M059J (cell line): ENCODE data around the gene R3HDM1.

GRCh38 chr2:133657521-133658141 is 89.4 kb upstream of the NCKAP5 start:
- RAMPAGE, long total RNA, result no peak

DNA sequence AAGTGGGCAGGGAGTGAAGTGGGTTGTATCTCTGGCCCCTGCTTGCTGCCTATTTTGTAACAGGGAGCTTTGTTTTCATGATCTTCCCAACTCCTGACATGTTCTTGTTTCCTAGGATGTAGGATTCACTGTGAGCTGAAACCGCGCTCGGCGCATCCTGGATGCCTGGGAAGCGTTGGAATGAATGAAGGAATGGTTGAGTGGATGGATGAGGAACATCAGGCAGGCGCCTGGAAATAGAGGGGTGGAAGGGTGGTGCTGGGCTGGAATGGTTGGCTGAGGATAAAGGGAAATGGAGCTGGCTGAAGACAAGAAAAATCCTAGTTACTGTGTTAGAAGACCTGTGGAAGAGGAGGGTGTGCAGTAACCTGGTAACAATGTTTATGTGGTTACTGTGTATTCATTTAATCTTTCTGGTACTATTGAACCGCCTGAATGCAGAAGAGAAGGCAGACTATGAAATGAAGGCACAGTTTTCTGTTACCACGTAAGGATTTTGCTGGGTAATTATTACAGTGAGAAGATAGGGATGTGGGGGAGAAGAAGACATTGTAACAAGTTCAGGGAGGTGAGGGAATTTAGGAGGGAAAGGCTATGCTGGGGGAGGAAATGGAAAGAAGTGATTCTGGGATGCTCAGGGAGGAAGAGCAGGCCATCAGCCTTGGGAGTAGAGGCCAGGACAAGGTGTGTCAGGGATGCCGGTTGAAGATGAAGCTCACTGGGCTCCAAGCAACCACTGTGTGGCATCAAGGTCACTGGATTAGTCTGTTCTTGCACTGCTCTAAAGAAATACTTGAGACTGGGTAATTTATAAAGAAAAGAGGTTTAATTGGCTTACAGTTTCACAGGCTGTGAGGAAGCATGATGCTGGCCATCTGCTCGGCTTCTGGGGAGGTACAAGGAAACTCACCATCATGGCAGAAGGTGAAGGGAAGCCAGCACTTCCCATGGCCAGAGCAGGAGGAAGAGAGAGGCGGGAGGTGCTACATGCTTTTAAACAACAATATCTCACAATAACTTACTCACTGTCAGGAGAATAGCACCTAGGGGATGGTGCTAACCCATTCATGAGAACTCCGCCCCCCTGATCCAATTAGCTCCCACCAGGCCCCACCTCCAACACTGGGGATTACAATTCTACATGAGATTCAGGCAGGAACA is 110.1 kb upstream of the MGAT5 start:
- RAMPAGE, long total RNA, result no peak

- RAMPAGE, long total RNA, result no peak
Observed at GRCh38 chr2:134153976-134154759, 99.7 kb upstream of the MGAT5 start.

GRCh38 chr2:134173980-134174276 is 79.9 kb upstream of the MGAT5 start:
- RAMPAGE, long total RNA, result no peak

DNA sequence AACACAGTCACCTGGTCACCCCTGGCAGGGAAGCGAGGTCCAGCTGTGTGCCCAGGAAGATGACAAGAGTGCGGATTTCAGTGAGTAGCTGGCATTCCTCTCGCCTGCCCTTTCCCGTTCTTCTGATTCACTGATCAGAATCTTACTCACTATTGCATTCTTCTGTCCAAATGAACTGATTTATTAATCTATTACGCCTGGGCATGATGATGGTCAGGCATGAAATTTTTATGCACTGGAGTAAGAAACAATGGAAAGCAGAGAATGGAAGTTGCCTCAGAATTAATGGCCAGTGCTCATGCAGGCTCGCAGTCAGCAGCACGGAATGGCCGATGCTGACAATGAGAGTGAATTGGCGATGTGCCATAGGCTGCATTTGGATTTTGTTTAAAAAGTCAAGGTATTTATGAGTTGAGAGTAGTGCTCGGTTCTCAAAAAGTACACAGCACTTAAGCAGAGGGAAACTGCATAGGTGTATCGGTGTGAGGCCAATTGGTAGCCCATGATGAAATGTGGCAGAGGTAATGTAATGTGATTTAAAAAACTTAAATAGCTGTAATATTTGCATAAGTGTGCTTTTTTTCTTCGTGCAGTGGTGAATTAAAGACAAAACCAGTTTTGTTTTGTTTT is 76.3 kb upstream of the MGAT5 start:
- RAMPAGE, long total RNA, result no peak

DNA sequence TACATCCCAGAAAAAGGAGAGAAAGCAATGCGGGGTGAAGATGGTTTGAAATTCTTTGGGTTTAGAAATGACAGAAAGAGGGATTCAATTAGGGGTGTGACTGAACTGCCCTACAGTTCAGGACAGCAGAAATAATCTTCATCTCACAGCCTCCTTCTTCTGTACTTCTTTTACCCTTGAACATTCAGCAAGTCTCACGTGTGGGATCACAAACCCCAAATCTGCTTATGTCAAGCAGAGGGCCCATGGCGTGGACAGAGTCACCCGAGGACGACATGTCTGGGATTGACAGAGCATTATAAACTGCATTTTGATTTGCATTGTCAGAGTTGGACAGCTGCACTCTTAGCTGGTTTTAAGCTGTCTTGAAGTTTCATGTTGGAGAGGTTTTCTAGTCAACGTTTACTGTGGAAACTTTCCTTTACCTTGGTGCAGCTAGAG is 26.3 kb downstream of the MGAT5 start:
- RAMPAGE, long total RNA, result no peak

- RAMPAGE, long total RNA, result no peak
Observed at GRCh38 chr2:134290007-134291233, 36.5 kb downstream of the MGAT5 start.

DNA sequence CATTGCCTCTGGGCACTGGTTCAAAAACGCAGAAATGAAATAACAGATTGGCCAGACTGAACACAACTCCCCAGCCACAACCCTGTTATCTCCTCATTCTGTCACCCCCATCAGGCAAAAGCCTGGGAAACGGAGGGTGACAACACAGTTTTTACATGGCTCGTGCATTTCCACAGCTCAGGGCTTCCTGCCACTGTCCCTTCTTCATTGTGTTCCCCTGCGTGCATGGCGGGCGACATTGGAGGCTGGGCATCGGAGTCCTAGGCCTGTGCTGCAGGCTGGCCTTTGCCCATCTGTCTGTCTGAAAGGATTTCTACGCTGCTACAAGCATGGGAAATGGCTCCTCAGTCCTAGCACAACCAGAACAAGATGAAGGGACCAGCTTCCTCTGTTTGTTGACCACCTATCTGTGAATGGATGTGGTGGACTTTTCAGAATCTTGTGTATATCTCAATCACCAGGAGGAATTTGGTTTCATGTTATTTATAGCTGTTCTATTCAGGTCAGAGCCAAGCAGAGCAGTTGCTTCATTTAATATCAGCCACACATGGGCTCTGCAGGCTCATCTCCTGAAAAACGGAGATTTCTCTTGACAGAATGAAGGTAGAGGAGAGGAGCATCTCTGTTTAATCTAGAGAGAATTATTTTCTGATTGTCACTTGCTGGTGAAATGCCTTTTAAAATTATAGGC is 107.1 kb downstream of the MGAT5 start:
- RAMPAGE, long total RNA, result no peak

- RAMPAGE, long total RNA, result no peak
Observed at GRCh38 chr2:134432807-134433979, 179.3 kb downstream of the MGAT5 start.

DNA sequence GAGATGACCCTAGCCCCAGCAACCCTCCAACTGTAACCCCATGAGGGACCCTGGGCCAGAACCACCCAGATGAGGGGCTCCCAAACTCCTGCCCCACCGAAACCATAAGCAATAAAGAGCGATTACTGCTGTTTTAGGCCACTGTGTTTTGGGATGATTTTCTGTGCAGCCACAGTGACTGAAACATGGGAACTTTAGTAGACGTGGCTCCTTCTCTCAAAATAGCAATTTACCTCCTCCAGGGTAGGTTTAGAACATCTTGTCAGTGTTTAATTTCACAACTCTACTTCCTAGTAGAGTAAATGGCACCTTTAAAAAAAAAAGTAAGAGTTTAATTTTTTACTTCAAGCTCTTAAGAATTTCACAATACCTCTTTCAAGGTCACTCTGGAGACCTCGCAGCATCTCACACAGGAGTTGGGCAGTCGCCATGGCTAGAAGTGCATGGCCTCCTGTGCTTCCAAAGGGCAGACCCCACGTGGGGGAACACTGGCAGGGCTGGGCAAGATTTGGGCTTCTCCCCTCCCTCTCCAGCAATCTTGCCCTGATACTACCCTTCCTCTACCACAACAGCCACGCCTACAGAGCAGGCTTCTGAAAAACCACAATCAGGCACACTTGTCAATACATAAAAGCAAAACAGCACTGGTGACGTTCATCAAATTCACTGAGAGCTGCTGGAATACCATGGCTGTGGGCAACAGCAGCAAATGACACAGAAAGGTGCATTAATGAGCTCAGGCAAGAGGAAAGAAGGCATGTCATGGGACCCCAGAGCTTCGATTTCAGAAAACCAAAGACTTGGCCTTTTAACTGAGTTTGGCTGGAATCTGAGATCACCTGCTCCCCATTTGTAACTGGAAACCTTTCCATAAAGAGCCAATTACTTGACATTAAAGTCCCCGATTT is 48.6 kb downstream of the TMEM163 start:
- RAMPAGE, long total RNA, result no peak

DNA sequence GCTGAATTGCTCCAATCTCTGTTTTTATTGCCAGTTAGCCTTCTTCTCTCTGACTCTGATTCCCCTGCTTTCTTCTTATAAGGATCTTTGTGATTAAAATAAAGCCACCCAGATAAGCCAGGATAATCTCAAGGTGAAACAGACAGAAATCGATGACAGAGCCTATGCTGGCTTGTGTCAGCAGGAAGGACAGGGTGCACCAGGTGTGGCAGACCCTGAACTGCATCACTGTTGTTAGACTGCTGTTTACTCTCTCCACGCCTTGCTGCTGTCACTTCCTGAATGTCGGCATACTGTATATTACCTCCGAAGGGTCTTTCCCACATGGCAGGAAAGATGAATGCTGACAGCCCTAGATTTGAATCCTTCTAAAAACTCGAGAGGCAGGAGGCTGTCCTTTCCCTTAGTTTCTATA is 18.8 kb upstream of the TMEM163 start:
- RAMPAGE, long total RNA, result no peak

- RAMPAGE, long total RNA, result no peak
Observed at GRCh38 chr2:134933014-134933699, 14.5 kb downstream of the CCNT2 start.

DNA sequence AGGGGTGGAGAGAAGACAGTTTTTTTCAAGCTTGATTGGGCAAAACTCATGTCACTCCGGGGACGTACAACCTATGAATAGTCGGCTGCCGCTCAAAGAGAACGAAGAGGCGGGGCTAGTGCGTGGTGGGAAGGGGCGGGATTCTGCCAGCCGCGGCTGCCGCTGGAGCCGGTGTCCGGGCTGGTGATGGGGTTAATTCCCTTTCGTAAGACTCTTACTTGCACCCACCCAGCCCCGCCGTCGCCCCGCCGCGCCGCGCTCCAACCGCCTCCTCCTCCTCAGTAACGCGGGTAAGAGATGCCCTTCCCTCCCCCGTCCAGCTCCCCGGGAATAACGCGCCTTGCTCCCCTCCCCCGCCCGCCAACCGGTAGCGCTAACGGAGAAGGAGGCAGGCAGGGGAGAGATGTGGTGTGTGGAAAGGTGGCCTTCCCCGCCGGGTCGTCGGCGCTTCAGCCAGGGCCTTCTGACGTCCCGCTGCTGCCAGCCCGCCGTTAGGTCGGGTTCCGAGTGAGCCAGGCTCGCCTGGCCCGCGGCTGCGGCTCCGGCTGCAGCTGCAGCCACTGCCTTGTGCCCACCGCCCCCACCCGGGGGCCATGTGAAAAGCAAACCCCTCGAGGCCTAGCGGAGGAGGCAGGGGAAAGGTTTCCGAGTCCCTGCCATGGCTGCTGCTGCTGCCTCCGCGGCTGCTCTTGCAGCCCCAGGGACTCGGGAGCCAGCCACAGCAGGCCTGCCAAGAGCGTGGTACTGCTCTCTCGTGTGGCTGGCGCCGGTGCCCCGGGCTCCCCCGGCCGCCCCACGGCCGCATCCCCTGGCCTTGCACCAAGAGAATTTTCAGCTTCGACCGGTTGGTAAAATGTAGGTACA is at the start of gene R3HDM1:
TSS of gene R3HDM1 (plus strand) at position 141 of the 864 bp plus-strand sequence.
- RAMPAGE, long total RNA, result start-site peak on the plus strand centred at position 145 of the sequence, 35 bp wide, 8 and 11 reads in 2 replicates

DNA sequence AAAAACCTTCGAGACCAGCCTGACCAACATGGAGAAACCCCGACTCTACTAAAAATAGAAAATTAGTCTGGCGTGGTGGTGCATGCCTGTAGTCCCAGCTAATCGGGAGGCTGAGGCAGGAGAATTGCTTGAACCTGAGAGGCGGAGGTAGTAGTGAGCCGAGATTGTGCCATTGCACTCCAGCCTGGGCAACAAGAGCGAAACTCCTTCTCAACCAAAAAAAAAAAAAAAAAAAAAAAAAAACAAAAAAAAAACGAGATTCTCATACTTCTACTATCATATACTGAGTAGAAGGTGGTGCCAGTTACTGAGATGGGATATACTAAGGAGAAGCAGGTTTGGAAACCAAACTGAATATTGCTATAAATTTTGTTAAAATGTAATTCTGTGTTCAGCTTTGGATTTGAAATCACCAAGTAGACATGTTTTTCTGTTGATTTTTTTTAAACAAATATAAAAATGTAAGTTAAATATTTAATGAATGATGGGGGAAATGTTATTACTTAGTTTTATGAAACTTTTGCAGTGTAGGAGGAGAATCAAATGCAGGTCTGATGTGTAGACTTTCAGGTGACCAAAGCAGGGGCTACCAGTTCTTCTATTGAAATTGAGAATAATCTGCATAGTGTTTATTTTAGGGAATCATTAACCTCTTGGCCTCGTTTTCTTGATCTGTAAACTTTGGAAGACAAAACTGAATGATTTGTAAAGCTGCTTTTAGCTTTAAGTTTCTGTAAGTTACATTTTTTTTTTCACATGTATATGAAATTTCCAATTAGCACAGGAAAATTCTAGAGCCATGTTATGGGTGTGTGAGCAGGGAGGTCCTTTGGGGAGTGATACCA is 99.0 kb downstream of the R3HDM1 start:
- RAMPAGE, long total RNA, result no peak

- RAMPAGE, long total RNA, result no peak
Observed at GRCh38 chr2:135657934-135658359, 83.7 kb upstream of the UBXN4 start.

- RAMPAGE, long total RNA, result no peak
Observed at GRCh38 chr2:135762347-135762985, 20.8 kb downstream of the UBXN4 start.

- RAMPAGE, long total RNA, result no peak
Observed at GRCh38 chr2:135983662-135984167, 1.7 kb downstream of the DARS1 start.

DNA sequence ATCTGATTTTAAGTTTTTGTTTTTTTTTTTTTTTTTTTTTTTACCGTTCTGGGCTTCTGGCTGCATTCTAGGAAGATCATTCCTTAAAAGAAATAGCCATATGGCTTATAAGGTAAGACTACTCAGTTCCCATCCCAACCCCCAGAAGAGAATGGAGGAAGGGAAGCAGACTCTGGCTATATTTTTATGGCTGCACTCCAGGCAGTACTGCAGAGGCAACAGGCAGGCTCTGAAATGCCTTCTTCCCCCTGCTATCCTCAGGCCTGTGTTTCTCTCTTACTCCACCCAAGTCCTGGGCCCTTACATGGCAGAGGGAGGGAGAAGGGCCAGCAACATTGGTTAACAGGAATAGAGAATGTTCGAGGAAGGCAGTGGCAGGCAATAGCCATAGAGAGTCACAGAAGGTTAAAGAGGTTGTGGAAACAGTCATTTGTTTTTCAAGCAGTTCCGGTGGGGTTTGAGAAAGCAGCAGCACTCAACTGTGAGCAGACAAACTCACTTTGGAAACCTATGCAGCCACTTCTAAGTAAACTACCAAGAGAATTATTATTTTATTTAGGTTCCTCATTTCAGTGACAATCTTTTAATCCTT is 15.0 kb upstream of the DARS1 start:
- RAMPAGE, long total RNA, result no peak

- RAMPAGE, long total RNA, result no peak
Observed at GRCh38 chr2:136114249-136114898, 3.6 kb downstream of the CXCR4 start.

DNA sequence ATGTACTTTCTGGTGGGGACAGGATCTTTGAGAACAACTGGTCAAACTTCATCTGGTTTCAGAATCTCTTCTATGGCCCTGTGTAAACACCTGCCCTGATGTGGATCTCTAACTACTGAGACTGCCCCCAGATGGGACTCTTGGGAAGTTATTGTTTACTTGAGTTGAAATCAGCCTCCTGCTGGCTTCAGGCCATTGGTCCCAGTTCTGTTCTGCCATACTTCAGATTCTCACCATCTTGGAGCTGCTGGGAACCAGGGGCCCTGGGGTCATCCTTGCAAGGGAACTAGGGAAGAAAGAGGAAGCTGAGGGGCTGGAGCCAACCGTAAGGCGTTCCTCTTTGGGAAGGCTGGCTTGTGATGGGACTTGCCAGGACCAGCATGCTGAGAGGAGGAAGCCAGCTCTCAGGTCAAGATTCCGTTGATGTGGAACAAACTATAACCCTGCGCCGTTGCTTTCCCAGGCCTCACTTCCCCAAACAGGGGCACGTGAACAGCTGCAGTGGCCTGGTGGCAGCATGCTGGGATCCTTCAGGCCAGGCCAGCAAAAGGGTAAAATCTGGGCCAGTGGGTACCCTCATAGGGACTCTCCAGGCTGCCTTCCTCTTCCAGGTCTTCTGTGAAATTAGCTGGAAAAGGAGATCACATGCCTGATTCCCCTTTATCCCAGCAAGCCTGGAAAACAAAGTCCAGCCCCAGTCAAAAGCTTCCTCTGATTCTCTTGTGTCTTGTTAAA is 135.6 kb upstream of the CXCR4 start:
- RAMPAGE, long total RNA, result no peak